ENCODE data around the genes IREB2, PSMA4 and RASGRF1.

GRCh38 chr15:78006396-78007313, 70.9 kb downstream of the TBC1D2B start:
- PRO-cap = no peak

DNA sequence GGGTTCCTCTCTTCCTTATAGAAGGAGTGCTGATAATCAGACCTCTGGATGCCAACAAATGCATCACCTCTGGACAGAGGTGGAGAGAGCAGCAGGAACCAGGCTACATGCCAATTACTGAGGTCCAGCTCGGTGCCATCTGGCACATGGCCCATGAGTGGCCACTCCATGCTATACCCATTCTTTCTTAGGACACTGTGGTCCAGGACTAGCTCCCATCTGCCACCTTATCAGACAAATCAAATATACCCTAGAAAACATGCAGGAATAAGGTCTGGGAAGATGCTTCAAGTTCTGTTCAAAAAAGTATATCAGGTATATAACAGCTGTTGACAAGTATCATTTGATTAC, 60.6 kb downstream of the TBC1D2B start:
- PRO-cap = no peak

GRCh38 chr15:78018842-78019731, 58.4 kb downstream of the TBC1D2B start:
- PRO-cap = no peak

DNA sequence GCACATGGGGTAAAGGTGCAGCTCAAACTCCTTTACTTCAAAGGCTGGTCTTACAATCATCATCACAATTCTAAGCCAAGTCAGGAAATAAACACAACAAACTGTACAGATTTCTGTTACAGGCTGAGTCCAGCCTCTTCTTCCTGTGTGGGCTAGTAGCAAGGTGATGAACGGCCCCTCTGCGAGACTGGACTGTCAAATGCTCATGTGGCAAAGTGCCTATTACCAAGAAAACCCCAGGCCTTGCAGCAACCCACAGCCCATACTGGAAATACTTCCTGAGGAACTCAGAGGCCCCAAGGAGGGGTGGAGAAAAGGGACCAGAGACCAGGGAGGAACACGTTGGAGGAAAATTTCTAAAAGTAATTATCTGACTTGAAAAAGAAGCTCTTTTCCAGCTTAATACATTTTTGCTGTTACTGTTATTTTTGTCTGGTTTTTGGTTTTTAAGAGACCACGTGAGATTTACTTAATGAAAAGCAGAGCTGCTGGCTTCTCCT, 29.6 kb downstream of the TBC1D2B start:
- PRO-cap = no peak

DNA sequence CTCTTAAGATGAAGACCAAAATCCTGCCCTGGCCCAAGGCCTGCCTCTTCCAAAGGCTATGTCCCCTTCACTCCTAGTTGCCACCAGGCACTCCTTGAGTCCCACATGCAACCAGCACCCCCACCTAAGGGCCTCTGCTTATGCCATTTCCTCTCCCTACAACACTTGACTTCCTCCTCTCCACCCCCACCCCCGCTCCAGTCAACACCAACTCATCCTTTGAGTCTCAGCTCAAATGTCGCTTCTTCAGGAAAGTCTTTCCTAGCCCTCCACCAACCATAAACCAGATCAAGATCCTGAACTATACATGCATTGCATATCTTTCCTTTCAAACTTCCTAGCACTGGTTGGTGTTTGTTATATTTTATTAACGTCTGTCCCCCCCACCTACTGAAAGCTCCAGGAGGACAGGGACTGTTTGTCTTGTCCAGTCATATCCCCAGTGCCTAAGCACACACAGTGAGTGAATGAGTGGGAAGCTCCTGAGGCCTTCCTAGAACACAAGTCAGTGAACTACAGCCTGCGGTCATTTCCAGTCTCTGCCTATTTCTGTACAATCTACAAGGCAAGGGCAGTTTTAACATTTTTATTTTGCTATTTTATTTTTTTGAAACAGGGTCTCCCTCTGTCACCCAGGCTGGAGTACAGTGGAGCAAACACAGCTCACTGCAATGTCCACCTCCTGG, 7.3 kb downstream of the TBC1D2B start:
- PRO-cap = no peak

DNA sequence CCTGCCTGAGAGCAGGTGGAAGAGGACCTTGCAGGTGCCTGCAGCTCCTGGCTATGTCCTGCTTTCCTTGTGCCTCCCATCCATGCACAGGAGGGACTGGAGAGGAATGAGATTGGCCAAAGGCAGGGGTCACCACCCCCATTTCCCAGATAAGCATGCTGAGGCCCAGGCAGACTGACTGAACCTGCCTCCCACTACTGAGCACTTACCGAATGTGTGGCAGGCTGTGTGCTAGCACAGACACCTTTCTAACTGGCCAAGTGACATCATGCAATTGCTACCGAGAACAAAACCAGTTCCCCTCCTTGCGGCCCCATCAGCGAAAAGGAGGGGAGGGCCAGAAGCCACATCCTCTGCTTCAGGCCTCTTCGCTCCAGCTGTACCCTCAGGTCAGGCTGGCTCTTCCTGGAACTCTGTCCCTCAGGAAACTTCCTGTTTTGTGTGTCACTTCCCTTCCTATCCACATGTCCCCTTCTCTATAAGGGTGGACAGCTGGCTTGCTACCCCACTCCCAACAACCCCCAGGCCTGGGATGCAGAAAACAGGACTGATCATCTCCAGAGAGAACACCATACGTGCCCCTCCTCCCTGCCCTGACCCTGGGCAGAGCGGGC, 11.4 kb downstream of the SH2D7 start:
- PRO-cap = no peak

GRCh38 chr15:78209157-78209777, 25.1 kb downstream of the ACSBG1 start:
- PRO-cap = no peak

GRCh38 chr15:78213288-78213596, 21.1 kb downstream of the ACSBG1 start:
- PRO-cap = no peak

- PRO-cap = no peak
These were observed 2.3 kb downstream of the DNAJA4 start for GRCh38 chr15:78266610-78267201.

DNA sequence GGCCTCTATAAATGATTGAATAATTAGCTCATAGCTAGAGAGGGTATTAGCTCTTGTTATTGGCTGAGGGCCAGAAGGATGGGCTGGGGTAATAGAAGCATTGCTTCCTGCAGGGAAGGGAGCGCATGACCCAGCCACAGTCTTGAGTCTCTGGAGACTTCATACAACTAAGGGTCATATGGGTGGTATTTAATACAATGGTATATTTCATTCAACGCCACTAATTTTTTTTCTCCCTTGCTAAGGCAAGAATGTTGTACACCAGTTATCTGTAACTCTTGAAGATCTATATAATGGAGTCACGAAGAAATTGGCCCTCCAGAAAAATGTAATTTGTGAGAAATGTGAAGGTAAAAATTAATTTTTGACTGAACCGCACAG, 8.5 kb downstream of the DNAJA4 start:
- PRO-cap = no peak

DNA sequence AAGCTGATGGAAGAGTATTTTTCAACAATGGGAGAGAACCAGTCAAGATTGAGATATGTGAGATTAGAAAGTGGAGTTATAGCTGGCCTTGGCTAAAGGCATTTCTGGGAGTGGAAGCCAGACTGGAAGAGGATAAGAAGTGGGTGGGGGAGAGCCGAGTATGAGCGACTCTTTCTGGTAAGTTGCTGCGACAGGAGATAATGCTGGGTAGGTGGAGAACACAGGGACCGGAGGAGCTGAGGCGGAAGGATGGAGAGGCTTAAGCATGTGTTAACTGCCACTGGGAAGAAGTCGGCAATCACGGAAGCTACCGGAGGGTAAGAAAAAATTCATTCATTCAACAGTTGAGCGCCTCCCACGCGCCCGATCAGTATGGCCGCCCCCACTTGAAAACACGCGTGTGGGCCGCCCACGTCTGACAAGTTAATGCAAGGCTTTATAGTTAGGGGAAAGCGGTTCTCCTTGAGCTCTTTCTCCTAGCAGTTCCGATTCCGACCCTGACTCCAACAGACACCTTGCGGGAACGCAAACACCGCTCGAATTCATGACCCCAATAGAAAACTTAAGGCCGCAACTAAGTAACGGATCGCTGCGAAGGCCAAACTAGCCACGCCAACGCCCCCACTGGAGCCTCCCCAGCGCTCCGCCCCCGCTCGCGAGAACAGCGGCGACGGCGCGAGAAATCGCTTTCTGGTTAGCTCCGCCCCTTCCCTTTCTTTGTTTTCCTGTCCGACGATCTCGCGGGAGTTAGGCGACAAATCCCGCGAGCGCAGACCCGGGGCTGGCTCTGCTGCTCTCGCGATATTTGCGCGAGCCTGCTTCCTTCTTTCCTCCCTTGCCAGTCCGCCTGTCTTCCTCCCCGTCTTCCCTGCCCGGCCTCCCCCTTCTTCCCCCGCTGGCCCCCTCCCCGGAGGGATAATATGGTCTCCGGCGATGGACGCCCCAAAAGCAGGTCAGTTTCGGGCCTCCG, at the start of gene IREB2:
TSS of gene IREB2 (plus strand) at position 812 of the 970 bp plus-strand sequence.
- PRO-cap = bidirectional peak, plus-strand start at position 812 of the sequence, minus-strand start at position 505 of the sequence

- PRO-cap = no peak
These were observed 5.4 kb upstream of the HYKK start for GRCh38 chr15:78501920-78502532.

GRCh38 chr15:78540171-78541181, at the start of gene PSMA4:
Gene PSMA4 (plus strand): TSS chr15:78540444.
- PRO-cap = bidirectional peak, plus-strand start at chr15:78540444, minus-strand start at chr15:78540355; bidirectional peak, plus-strand start at chr15:78540632, minus-strand start at chr15:78540703; bidirectional peak, plus-strand start at chr15:78540882, minus-strand start at chr15:78540880; bidirectional peak, plus-strand start at chr15:78541019, minus-strand start at chr15:78541073

- PRO-cap = no peak
These were observed 56.3 kb downstream of the ADAMTS7 start for GRCh38 chr15:78754969-78755437.

DNA sequence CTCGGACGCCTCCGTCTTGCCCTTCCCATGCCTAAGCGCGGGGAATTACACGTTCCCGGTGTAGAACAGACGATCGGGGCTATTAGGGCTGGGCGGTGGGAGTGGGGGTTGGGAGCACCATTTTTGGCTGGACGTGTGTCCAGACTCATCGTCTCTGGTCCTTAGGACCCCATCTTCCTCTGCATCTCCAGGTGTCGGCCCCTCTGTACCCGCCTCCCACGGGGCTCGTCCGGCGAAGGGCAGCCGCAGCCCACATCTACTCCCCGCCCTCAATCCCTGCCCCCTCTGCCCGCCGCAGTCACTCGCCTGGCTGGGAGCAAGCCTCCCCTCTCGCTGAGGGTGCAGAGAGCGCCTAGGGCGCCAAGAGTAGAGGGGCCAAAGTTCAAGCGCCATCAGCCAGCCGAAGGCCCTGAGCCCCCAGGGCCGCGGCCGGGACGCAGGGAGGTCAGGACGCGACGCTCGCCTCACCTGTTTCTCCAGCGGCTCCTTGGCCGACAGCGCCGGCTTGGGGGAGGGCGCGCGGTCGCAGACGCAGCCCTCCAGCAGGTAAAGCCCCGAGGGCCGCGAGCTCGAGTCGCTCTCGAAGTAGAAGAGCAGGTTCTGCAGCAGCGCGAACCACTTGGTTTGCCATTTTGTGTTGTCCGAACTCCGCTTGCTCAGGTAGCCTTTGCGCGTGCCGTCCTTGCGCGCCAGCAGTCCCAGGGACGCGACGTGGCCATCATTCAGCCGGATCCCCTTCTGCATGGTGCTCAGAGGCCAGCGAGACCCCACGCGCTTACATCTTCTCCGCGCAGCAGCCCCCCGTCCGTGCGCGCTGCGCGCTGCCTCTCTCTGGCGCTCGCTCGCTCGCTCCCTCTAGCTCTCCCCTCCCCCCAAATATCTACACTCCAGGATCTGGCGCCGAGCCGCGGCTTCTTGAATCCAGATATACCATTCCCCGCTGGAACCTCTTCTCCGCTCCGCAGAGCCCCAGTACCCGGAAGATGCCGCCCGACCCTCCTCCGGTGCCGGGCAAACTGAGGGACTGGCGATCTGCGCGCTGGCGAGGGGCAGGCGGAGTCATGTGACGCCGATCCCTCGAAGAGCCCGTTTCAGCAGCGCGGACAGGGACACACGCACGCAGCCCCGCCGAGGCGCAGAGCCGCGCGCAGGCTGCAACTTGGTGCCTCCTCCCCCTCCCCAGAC, at the start of gene RASGRF1:
TSS of gene RASGRF1 (minus strand) at position 1,026 of the 1,185 bp plus-strand sequence.
- PRO-cap = unidirectional peak, minus-strand start at position 833 of the sequence

DNA sequence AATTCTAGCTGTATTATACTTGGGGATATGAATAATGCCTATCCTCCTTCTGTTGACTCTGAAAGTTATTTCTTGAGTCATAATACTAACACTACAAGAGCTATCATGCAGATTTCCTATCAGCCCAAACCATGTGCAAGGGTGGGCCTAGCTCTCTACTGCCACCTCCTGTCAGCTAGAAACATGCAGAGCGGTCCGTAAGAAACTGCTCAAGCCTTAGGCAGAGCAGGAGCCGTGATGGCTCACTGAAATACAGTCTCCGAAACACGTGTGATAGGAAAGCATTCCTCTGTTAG, 43.3 kb downstream of the MTHFS start:
- PRO-cap = no peak

DNA sequence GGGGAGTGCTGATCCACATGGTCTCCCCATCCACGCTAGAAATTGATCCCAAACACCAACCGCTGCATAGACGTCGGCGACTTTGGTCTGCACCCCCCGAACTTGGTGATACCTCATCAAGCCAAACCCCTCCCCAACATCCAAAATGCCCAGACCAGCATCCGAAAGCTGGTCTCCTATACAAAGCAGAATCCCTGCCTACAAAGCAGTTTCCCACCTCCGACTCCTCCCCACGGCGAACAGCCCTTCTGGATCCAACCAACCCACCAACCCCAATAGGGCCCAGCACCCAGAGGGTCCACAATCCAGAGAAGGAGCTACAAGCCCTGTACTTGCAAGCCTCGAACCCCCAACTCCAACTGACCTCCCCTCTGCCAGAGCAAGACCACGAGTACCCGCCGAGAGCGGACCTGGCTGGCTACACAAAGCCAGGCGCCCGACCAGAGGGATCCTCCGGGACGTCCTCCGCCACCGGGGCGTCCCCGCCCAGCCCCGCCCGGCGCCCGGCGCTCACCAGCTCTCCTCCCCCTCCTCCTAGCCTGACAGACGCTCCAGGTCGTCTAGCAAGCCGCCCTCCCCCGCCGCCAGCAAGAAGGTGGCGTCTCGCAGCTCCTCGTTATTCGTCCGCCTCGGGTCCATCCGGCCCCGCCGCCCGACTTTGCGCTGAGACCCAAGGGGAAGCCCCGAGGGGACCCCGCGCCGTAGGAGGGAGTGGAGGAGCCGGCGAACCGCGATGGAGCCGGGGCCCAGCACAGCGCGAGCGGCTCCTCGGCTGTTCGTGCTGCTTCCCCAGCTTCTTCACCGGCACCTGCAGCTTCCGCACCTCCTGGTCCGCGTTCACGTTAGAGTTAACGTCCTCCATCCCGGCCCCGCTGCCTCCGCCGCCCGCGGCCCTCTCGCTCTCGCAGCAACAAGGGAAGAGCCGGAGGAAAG, 26.1 kb upstream of the MTHFS start:
- PRO-cap = unidirectional peak, plus-strand start at position 275 of the sequence; bidirectional peak, plus-strand start at position 619 of the sequence, minus-strand start at position 361 of the sequence; unidirectional peak, minus-strand start at position 850 of the sequence

DNA sequence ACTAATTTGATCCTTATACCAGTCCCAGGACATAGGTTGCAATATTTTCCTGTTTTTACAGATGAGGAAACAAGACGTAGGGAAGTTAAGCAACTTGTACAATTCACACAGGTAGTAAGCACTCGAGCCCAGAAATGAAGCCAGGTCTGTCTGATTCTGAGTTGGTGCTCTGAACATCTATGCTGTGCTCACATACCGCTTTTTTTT, 4.1 kb downstream of the BCL2A1 start:
- PRO-cap = no peak

DNA sequence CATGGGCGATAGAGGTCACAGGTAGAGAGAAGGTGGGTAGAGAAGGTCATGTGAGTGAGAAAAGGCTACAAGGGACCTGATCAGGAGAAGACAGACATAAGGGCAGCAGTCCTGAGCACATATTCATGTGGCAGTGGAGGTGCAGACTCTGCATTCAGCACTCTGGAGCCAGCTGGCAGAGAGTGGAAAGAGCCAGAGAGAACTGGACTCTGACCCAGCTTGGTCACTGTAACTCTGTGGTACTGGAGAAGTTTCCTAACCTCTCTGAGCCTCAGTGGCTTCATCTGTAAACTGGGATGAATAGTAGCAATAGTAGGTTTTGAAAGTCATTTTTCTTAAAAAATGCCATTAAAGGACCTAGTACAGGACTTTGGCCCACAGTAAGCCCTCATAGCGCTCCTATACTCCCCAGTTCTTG, 17.7 kb upstream of the BCL2A1 start:
- PRO-cap = no peak

- PRO-cap = no peak
These were observed 39.1 kb upstream of the FAH start for GRCh38 chr15:80113573-80114199.